CMK (cell line): ENCODE measurements around the genes TNIK, TMEM212 and GHSR.

- RRBS = no CpG with 5 or more reads among the region's 8 CpGs
Observed at GRCh38 chr3:171453965-171454532, 6.2 kb downstream of the TNIK start.

DNA sequence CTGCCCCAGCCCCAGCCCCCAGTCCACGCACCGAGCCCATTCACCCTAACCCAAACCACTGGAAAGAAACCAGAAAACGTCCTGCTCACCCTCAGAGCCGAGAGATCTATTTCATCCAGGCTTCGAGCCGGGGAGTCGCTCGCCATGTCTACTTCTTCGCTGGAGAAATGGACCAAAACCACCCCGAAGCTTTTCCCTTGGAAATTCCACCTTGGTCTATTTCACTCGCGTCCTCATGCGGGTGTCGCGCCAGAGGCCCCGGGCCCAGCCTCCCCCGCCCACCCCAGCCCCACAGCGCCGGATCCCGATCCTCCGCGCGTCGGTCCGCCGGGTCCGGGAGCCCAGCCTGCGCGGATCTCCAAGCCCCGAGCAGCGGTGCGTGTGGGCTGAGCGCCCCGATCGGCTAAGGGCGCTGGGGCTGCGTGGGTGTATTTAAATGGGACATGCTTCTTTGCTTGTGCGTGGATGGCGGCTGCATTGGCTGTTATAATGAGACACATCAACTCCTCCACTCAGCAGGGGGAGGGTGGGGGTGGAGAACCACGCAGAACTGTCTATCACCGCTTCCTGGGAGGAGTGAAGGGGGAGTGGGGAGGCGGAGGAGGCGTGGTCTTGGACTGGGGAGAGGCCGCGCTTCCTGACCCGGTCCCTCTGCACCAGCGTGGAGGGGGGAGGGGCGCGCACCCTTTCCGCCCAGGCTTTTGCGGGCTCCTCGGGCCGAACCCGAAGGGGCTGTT lies at the start of gene TNIK:
Gene TNIK (minus strand): TSS at position 488 of the 737 bp plus-strand sequence.
- RRBS = under 1% methylated on average over 4 of the region's 54 CpGs

- RRBS = no CpG with 5 or more reads among the region's 5 CpGs
Observed at GRCh38 chr3:171671577-171672269, 138.6 kb downstream of the PLD1 start.

- RRBS = no CpG with 5 or more reads among the region's 9 CpGs
Observed at GRCh38 chr3:171688578-171689087, 121.7 kb downstream of the PLD1 start.

GRCh38 chr3:171768264-171768850 lies 41.9 kb downstream of the PLD1 start:
- RRBS = no CpG with 5 or more reads among the region's 10 CpGs

- RRBS = no CpG with 5 or more reads among the region's 8 CpGs
Observed at GRCh38 chr3:171792387-171793129, 17.7 kb downstream of the PLD1 start.

GRCh38 chr3:171809488-171809823 lies 827 bp downstream of the PLD1 start:
- RRBS = no CpG with 5 or more reads among the region's 10 CpGs

- RRBS = no CpG with 5 or more reads among the region's 14 CpGs
Observed at GRCh38 chr3:171810906-171812044, 992 bp upstream of the PLD1 start.

DNA sequence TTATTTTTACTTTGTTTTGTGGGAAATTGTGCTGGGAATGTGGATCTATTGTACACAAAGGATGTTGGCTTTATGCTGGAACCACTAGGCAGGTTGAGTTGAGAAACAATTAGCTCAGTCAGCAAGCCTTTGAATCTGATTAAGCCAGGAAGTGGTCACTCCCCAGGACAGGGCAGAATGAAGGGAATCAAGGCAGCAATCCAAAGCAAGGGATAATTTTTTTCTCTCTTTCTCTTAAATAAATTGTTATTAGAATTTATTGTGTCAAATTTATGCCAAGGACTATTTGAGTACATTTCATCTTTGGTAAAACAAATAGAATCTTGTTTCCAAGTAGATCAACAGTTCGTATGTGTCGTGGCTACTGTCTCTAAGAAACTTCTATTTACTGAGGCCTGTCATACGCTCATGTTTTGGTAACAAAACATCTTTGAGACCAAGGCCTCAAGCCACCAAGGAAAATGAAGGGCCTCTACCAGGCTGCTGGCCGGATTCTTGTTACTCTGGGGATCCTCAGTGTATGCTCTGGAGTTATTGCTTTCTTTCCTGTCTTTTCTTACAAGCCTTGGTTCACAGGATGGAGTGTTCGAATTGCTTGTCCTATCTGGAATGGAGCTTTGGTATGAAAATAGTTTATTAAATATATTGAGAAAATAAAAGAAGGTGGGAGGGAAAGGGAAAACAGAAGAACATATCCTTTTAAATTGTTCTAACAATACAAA lies at the start of gene TMEM212:
Gene TMEM212 (plus strand): TSS at position 427 of the 722 bp plus-strand sequence.
- RRBS = no CpG with 5 or more reads among the region's 5 CpGs

DNA sequence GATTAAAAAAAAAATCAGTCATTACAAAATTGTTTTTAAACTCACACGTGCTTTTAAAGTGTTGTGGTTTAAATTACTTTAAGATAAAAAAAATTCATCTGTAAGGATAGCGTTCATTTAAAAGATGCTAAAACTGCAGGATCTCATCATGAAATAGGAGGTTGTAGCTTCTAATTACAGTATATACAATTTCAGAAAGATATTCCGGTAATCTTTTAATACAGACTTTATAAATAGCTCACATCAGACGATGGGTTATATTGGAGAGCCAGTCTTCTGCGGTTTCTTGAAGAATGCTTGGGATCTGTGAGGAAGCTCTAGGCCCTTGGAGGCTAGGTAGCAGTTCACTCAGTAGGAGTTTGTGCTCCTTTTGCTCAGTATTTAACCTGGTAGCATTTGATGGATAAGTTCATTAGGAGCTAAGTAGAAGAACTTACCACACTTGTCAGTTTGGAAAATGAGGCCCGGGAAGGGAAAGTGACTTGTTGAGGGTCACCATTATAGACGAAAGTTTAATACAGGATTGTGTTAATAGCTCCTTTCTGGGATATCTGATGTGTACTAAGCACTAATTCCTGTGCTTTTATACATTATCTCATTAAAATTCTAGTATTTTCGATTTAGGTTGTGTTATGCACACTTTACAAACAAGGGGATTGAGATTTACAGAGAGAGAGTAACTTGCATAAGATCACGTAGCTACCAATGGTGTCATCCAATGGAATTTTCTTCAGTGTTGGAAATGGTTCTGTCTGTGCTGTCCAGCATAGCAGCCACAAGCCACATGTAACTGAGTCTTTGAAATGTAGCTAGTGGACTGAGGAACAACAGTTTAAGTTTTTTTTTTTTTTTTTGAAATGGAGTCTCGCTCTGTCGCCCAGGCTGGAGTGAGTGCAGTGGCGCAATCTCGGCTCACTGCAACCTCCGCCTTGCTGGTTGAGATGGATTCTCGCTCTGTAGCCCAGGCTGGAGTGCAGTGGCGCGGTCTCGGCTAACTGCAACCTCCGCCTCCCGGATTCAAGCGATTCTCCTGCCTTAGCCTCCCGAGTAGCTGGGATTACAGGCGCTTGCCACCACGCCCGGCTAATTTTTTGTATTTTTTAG lies 3.0 kb downstream of the FNDC3B start:
- RRBS = no CpG with 5 or more reads among the region's 25 CpGs

- RRBS = no CpG with 5 or more reads among the region's 11 CpGs
Observed at GRCh38 chr3:172070029-172070886, 30.9 kb downstream of the FNDC3B start.

- RRBS = no CpG with 5 or more reads among the region's 9 CpGs
Observed at GRCh38 chr3:172098440-172099298, 59.3 kb downstream of the FNDC3B start.

DNA sequence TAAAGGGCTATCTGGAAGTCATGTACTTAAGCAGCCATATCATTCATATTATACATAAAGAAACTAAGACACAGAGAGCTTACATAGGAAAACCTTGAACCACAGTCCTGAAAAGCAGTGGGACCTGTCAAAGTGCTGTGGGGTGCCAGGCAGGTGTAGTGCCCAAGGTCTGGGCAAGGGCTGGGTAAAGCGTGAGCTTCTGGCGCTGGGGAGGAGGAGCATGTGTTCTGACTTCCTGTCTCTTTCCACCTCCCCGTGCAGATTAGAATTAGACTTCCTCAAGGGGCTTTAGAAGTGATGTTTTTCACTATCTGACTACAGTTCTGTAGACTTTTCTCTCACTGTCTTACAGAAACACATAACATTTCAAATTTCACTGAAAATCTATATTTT lies 63.1 kb downstream of the FNDC3B start:
- RRBS = no CpG with 5 or more reads among the region's 3 CpGs

DNA sequence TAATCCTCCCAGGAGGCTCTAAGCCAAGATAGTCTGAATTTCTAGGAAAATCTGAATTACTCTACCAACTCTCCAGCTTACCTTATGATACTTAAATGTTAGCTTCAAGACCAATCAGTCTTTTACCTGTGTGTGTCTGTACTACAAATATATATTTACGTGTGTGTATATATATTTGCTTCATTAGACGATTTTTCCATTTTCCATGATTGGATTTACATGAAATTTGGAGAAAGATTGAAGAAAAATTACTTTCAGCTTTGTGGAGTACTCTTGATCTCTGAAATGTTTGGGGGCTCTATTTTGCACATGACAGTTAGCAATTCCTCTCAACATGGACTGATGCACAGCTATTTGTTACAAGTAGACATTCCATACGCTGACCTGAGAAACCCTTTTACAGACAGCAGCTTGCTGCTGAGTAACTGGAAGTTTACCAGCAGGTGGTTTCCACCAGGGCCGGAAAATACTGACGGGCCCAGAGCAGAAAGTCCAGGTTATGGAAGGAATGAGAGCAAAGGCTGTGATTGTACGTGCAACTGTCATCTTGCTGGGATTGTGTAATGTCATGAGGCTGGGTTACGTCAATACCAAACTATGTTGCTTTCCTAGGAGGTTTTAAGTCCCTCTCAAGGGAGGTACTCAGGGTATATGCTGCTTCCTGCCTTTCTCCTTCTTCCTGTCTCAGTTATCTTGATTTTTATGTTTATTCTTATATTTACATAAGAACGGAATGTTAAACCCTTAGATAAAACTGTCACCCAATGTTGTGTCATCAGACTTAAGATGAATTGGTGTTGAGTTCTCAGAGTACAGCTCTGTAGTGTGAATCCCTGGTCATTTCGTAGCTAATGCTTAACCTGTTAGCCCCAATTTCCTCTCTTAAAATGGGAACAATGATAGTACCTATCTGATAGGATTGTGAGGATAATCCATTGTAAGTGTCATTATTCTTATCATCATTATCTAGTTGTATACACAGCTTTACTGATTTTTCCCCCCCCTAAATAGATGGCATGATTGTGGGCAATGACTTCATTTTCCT lies 101.1 kb downstream of the FNDC3B start:
- RRBS = no CpG with 5 or more reads among the region's 9 CpGs

- RRBS = no CpG with 5 or more reads among the region's 6 CpGs
Observed at GRCh38 chr3:172154674-172155043, 115.3 kb downstream of the FNDC3B start.

GRCh38 chr3:172272270-172272762 lies 175.9 kb downstream of the GHSR start:
- RRBS = no CpG with 5 or more reads among the region's 2 CpGs

GRCh38 chr3:172317790-172318504 lies 130.3 kb downstream of the GHSR start:
- RRBS = no CpG with 5 or more reads among the region's 3 CpGs

GRCh38 chr3:172448302-172448903 lies at the start of gene GHSR:
TSS of gene GHSR (minus strand) at chr3:172448456.
- RRBS = 99% methylated on average over 3 of the region's 46 CpGs

DNA sequence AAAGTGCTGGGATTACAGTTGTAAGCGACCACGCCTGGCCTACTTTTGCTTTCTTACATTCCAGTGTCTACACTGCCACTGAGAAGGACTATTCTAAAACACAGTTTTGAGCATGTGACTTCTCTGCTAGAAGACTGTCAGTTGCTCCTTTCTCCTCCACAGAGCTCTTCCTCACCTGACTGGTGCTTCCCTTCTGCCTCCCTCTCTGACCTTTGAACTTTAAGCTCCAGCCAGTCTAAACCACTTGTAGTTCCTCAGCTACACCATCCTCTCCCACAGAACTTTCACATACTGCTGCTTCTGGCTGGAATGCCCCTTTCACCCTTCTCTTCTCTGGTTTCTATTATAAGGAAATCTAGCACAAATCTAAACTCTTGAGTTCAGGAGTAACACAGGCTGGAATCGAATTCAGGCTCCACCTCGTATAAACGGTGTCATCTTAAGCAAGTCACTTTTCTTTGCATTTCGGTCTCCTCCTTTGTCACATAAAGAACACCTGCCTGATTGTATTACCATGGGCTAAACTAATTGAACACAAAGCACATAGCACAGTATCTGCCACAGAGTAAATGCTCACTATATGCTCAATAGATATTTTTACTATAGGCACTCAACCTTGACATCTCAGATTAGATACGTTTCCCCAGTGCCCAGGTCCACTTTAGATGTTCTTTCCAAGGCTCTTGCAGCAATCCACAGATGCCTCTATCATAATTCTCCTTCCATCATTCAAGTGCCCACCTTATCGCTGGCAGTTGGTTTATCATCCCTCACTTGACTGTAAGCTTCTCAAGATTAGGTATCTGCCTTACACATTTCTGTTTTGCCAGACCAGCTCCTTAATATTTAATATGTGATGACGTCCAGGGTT lies 8.9 kb downstream of the NCEH1 start:
- RRBS = no CpG with 5 or more reads among the region's 9 CpGs